Bronchus (tissue), 1 donor: Measurements from ENCODE around the gene TEKT2.

DNA sequence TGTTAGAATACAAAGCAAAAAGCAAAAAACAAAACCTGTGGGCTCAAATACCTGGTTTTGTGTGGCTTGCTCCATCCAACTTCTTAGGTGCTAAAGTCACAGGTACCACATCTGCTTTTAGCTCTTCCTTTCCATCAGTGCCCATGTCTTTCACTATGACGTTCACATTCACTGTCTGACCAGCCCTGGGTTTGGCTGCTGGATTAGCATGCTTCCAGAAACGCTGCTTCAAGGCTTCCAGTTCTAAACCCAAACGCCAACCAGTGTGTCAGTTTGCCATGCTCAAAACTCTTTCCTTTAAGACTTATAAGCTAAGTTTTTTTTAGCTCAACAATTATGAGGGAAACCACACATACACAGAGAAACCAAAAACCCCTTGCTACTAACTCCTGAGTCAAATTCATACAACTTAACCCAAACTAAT lies 16.1 kb downstream of the CLSPN start:
- PRO-cap, result no peak

DNA sequence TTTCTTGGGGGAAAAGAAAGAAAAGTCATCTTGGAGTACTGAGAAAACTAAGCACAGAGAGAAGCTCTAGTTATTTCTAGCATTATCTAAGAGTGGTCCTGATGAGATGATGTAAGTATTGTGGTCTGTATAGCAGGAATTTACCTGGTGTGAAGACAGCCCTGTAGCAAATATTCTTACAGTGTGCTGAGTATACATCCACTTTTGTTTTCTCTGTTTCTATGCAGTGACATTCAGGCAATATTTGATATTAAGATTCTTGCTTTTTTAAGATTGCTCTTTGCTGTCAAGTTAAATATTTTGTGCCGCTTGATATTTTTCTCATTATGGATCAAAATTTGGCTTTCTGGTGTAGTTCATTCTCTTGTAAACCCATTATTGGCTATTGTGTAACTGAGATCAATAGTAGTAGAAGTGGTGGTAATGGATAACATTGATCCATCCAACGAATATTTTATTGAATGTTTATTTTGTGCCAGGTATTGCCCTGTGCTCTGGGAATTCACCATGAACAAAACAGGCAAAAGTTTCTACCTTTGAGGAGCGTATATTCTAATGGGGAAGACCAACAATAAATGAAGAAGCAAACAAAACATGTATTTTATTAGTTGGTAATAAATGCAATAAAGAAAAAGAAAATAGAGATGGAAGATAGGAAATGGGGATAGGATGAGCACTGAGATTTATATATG lies 9.8 kb downstream of the AGO4 start:
- PRO-cap, result no peak

GRCh38 chr1:35894126-35894645 lies 11.2 kb downstream of the AGO1 start:
- PRO-cap, result no peak

DNA sequence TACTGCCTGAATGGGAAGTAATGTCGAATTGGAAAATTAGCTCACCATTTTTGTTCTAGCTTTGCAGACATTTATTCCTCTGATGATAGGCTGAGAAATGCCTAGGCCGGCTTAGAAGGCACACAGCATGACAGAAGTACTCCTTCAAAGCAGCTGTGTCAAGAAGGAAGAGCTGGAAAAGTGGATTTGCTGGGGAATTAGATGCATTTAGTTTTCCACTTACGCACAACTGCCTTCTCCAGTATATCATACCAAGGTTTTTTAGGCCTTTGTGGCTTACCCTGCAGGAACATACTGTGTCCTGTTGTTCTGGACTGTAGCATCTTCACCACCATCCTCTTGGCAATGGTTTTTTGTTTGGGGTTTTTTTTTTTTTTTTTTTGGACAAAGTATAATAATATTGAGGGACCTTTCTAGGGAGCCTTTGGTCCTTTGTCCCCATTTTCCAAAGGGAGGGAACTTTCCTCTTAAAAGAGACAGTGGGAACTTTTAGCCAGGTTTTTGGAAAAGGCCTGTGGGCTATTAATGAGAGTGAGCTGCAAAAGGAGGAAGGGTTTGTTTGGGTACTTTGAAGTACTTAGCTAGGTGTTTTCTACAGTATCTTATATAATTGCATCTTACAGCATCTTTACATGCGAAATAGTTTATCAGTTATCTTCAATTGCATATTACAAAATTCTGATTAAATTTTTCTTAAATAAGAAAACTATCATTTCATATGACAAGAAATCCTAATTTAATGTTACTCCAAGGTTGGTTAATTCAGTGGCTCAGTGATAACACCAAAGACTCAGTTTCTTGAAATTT lies 4.1 kb upstream of the AGO3 start:
- PRO-cap, result no peak

GRCh38 chr1:35929855-35930511 lies 922 bp upstream of the AGO3 start:
- PRO-cap, result no peak

- PRO-cap, result no peak
Observed at GRCh38 chr1:36083742-36084712, at the start of gene TEKT2. Gene TEKT2, plus strand, starts transcription at chr1:36084094.

DNA sequence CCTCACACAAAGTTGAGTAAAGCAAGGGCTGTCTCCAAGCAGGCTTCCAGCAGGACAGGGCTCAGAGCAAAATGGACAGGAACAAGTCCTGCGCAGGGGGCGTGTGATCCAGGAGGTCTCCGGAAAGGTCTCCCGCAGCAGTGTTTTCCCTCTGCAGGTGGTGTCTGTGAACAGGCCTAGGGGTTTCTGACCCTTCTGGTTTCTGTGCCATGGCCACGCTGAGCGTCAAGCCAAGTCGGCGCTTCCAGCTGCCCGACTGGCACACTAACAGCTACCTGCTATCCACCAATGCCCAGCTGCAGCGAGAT lies 773 bp downstream of the TEKT2 start:
- PRO-cap, result no peak

GRCh38 chr1:36134899-36135677 lies 10.1 kb upstream of the COL8A2 start:
- PRO-cap, result no peak

GRCh38 chr1:36158096-36158579 lies 2.2 kb downstream of the MAP7D1 start:
- PRO-cap, result no peak

- PRO-cap, result no peak
Observed at GRCh38 chr1:36178361-36179479, 22.8 kb downstream of the MAP7D1 start.

- PRO-cap, result no peak
Observed at GRCh38 chr1:36226565-36226995, 2.3 kb downstream of the THRAP3 start.

DNA sequence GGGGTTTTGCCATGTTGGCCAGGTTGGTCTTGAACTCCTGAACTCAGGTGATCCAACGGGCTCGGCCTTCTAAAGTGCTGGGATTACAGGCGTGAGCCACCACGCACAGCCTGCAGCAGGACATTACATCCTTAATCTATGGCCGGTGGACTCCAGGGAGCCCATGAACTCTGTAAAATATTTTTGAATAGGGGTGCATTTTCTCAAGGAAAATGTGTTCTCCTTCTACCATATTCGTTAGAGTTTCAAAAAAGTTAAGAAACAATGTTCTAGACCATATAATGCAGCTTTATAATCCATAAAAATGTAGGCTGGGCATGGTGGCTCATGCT lies 4.3 kb downstream of the THRAP3 start:
- PRO-cap, result no peak

DNA sequence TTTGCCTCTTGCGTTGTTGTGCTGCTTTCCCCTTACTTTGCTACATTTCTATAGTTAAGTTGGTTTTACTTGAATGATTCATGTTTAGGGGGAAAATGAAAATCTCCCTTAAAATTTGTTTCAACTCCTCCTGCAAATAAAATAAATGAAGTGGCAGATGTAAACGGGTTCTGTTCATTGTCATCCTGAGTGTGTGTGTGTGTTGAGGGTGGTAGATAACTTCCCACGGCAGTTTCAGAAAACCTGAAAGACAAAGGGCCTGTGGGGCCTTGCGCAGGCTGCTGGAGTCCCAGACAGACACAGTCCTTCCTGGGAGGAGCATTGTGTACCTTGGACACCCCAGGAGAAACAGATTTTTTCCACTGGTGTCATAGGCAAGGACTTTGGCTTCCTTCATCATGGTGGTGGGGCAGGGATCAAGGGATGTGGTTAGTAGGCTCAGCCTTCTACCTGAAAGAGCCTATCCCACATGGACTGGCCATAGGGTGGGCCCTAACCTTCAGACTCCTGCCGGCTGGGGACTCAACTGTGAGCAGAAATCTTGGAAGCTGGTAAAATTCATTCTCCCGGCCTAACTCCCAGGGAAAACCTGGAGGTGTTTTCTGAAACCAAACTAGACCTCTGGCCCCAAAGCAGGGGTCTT lies 853 bp upstream of the SH3D21 start:
- PRO-cap, result no peak

DNA sequence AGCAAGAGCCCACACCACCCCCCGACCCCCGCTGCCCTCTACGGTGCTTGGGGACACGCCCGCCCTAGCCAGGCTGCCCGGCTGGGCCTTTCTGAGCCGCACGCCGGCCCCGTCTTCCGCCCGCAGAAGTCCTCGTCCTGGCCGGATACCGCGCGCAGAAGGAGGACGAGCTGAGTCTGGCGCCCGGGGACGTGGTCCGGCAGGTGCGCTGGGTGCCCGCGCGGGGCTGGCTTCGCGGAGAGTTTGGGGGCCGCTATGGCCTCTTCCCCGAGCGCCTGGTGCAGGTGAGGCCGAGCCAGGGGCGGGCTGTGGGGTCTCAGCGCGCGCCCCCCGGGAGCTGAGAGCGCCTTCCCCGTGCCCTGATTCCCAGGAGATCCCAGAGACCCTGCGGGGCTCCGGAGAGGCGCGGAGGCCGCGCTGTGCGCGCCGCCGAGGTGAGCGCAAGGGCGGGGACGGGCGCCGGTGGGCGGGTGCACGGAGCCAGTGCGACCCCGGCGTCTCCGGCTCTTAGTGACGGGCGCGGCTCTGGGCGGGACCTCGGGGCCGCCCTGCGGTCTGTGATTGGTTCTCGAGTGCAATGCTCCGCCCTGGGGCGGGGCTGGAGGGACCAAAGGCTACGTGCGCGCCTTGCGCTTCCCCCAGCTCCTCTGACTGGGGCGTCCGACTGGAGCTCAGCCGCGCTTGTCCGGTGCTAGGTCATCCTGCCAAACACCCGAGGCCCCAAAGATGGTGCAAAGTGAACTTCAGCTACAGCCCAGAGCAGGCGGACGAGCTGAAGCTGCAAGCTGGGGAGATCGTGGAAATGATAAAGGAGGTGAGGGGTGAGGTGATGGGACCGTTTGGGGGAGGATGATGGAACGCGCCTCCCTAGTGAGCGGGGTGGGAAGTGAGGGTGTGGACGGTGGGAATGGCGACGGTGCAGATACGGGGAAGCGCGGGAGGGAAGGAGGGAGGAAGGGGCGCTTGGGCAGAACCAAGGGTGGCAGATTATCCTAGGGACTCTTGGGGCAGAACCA lies 612 bp downstream of the SH3D21 start:
- PRO-cap, result bidirectional peak, plus-strand start at position 641 of the sequence, minus-strand start at position 509 of the sequence

DNA sequence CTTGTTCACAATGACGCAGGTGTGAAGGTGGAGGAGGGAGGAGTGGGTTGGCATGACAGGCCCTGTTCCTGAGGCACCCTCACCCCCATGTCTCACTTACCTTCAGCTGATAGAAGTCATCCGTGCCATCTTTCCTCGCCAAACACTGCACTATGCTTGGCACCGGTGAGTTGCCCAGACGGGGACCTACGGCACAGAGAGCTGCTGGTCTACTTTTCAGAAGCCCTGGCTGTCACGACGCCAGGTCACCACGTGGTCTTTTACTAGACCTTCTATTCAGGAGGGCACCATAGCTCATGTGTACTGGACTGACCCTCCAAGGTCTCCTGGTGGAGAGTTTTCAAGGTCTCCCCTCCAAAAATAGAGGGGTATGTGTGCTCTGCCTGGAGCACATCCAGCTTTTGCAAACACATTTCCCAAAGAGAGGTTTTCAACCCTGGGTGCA lies 27.1 kb downstream of the STK40 start:
- PRO-cap, result no peak

GRCh38 chr1:36411884-36412354 lies 14.2 kb upstream of the LSM10 start:
- PRO-cap, result no peak

DNA sequence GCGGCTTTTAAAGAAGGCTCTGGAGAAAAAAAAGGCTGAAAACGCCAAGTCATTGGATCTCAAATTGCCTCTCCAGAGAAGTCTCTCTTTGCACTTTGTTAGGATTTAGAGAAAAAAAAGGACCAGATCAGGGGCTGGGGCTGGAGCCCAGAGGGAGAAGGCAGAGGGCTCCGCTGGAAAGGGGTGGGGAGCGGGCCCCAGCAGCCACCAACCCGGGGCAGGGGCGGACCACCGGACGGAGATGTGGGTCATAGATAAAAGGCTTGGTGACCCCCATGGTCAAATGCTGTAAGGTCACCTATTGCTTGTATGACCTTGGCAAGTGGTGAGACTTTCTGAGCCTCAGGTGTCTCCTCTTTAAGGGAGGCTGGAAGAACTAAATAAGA lies 209.8 kb downstream of the GRIK3 start:
- PRO-cap, result no peak

DNA sequence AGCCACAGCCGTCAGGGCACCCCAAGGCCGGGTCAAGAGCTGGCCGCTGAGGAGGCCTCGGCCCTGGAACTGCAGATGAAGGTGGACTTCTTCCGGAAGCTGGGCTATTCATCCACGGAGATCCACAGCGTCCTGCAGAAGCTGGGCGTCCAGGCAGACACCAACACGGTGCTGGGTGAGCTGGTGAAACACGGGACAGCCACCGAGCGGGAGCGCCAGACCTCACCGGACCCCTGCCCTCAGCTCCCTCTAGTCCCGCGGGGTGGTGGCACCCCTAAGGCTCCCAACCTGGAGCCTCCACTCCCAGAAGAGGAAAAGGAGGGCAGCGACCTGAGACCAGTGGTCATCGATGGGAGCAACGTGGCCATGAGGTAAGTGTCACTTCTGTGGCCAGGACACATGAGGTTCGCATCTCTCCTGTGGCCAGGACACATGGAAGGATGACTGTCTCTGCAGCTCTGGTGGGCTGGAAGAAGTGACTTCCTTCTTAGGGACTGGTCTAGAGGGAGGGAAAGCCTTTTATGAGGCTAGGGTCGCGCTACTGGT lies 1.3 kb downstream of the ZC3H12A start:
- PRO-cap, result unidirectional peak, plus-strand start at position 137 of the sequence

DNA sequence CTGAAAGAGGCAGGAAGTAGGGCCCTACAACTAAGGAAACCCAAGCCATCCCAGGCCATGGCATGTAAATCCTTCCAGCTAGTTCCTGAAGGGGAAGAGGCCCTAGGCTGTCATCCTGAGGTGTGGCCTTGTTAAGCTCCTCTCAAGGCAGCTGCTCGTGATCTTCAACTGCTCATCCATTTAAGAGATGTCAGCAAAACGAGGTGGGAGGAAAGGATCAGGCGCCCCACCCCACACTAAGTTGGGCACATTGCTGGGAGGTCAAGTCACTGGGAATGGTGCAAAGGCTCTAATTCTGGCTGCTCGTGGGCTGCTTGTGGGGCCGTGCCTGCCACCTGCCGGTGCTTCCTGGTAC lies 12.8 kb downstream of the ZC3H12A start:
- PRO-cap, result no peak

DNA sequence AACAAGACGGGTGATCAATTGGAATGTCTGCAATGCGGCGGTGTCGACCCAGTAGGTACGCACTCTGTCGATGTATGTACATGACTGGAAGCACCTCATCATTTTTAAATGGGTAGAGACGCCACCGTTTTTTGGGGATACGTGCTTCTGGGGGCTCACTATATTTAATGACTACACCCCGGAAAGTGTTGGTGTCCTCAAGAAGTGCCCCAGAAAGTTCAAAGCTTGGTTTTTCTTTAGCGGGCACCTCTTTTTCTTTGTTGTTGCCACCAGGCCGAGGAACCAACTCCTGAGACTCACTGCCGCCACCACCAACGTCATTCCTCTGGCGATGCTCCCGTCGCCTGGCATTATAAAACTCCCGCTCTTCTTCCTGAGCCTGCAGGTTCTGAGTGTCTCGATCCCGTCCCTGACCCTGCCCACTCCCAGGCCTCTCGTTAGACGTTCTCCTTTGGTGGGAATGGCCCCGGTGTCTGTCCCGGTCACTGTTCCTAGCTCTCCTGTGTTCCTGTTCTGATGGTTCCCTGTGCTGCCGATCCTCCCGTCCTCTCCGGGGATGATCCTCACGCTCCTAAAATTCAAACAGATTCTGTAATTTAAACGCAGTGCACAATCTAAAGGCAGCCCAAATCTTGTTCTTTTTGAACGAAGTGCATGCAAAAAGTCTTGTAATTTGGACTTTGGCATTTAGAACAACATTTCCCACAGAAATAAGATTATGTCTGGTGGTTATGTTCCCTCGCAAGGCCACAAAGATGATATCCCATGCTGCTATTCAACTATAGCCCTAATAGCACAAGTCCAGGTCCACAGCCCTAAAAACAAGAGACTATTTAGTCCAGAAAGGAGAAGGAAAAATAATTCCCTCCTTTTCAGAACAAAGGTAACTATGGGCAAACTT lies 13.7 kb downstream of the SNIP1 start:
- PRO-cap, result no peak